Vermiform appendix (tissue), 1 donor: ENCODE measurements around a stretch of chr7.

GRCh38 chr7:155300661-155301459, 3.2 kb downstream of the INSIG1 start:
- PRO-cap, result no peak

- PRO-cap, result no peak
These were observed 6.7 kb downstream of the INSIG1 start for GRCh38 chr7:155304416-155304837.

GRCh38 chr7:155374320-155374670, 76.6 kb downstream of the INSIG1 start:
- PRO-cap, result no peak

- PRO-cap, result no peak
These were observed 43.3 kb upstream of the EN2 start for GRCh38 chr7:155414689-155414961.

DNA sequence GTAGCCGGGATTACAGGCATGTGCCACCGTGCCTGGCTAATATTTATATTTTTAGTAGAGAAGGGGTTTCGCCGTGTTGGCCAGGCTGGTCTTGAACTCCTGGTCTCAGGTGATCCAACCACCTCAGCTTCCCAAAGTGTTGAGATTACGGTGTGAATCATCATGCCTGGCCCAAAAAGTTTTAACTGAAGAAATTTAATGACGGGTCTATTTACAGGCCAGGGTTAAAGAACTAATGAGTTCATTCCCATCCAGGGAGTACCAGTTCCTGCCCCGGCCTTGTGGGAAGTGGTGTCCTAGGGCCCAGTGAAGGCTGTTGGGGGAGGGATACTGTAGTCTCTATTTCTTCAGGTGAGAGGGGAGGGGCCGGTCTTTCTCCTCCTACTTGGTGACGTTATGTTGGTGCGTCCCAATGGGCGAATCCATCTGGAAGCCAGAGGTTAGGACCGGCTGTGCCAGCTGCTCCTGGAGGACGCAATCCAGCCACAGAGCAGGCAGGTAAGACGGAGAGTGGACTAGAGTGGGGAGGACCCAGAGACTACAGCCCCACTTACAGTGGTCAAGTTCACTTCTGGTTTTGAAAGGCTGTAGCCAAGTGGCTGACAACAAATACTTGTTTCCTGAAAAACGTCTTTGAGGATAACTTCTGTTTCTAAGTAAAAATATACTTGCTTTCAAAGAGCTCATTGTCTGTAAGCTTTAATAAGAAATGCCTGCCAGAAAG, 25.2 kb downstream of the RBM33 start:
- PRO-cap, result no peak

DNA sequence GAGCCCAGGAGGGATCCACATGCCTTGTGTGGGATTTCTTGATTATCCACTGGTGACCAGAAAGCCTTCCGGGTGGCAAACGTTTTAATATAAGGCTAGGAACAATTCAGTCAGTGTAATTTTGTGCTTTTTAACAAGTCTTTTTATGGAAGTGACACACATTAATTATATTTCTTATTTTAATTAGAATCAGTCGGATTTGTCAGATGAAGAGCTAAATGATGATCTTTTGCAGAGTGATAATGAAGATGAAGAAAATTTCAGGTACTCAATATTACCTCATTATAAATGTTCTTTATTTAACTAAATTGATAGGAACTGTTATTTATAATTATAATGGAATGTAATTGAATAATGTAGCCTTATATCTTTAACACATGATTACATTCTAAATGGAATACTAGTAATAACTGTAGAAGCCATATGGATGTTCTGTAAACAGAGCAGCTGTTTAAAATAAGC, 34.0 kb downstream of the RBM33 start:
- PRO-cap, result no peak

DNA sequence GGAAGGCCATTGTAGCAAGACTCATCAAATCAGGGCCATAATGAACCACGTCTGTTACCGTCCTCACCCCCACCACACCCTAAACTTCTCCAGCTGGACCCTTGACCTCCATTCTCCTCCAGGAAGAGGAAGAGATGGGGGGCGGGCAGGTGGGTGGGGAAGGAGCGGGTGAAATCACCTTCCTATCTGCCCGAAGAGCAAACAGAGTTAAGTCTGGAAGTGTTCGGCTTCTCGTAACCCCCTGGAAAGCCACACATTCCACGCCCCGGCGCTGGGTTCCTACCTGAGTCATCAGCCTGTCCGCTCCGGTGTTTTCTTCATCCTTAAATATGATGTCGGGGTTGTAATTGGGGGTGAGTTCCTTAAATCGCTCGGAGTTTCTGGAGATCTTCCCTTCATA, 723 bp downstream of the SHH start:
- PRO-cap, result bidirectional peak, plus-strand start at position 204 of the sequence, minus-strand start at position 81 of the sequence

DNA sequence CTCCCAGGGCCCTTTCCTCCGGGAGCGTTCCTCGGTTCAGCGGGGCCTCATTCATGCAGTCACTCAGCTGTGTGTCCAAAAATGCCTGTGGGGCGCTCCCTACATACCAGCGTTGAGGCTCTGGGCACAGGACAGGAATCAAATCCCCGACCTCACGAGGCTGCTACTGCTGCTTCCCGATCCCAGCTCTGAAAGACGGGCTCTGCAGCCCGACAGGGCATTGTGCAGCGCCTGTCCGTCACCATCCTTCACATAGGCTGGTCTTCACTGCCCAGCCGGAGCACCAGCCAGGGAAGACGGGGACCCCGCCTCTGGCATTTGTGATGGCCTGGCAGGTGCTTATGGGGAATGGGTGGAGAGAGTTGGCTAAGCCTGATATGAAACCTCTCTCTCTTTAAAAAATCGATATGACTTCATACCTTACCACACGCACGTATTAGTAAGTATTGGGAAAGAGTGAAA, 110.0 kb upstream of the SHH start:
- PRO-cap, result no peak

GRCh38 chr7:155961571-155962239, 149.4 kb upstream of the SHH start:
- PRO-cap, result no peak

DNA sequence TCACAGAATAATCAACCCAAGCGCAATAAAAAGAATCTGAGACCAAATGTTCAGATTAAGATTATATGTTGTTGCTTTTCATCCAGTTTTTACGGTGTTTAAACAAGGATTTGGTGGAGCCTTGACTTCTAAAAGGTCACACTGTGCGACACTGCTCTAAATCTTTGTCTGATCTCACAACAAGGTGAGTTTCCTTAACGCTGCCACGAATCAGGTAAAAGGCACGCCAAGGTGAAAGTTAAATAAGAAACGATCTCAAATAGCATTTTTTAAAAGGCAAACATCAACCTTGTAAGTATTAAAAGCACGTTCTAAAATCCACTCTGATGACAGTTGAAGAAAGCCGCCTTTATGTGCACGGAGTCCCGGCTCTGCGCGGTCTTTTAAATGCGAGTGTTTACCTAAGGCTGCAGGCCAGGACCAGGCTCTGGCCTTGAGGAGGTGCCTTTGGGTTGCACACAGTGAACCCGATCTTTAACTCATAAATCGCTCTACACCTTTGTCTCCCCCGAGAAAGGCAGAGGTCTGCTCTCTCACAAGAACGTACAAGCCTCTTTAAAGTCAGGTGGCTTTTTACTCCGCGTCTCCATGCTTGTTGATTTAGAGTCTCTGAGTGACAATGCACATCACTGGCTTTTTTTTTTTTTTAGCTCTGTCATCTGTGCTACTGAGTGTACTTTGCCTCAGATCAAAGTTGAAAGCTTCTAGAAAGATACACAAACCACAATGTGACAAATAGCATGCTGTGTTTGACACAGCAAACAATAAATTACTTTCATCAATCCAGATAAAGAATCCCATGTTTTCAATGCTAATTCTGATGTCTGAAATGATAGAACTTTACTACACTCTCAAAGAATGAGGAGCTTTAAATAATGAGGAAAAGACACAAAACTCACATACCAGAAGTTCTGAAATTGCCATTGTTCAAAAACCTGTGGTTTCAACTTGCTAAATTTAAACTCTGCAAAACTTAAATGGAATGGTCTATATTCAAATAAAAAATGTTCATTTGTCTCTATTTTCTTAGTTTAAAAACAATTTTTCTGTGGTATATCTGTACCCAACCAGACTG, 25.9 kb upstream of the RNF32 start:
- PRO-cap, result no peak

DNA sequence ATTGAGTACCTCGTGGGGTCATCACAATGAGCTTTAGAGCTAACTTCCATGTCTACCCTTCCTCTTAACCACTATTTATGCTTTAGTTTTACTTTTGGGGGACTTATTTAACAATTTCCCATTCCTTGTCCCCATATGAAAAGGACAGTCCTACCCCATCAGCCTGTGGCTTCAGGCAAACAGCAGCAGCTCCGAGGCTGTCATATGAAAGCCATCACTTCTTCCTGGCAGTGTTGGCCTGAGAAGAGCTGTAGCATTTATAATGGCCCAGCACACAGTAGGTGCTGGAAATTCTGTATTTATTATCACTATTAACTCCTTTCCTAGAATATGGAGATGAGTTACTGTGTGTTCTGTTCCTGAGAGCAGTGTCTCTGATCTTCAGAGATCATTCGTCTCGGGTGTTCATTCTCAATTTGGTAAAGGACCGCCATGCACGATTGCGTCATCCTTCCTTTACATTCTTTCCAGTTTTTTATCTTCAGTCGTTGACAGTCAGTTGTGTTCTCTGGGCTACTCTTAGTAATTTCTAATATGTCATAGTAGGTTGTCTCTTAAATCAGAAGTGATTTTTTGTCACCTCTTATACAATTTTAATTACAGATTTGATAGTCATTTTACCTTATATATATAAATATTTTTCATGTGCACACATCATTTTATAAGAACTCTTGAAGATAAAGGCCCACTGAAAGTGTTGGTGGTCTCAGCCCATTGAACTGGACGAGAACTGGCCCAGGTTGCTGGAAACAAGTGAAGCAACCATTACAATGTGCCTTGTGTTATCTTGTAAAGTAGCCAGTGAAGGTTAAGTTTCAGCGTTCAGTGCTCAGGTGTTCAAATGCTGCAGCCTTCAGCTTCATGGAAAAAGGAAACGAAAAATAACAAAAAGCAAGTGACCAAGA, 18.7 kb downstream of the RNF32 start:
- PRO-cap, result no peak

DNA sequence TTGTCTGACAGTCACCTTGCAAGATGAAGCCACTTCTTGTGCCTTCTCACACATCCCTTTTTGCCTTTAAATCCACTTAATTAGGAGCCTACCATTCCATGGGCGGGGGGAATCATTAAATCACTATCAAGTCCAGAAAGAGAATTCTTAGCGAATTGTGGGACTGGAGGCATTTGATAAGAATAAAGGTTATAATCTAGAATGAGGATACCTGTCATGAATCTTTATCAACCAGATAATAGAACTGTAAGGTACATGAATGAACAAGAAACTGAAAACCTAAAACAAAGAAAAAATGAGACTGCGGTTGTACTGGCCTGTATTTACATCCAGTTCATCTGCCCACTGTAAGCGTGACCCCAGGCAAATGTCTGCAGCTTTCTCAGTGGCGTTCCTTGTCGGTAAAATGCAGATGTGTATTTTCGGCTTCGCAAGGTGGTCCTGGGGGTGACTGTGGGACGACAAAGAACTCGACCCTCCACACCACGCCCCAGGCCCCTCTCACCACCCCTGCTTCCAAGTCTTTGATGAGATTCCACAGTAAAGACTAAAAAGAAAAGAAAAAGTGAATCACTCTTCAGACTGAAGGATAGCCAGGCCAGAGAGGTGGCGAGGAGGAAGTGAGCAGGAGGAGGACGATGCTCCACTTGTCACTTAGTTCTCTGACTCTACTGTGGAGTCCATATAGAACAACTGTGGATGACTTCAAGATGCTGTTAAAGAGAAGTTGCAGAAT, 38.4 kb downstream of the RNF32 start:
- PRO-cap, result no peak

DNA sequence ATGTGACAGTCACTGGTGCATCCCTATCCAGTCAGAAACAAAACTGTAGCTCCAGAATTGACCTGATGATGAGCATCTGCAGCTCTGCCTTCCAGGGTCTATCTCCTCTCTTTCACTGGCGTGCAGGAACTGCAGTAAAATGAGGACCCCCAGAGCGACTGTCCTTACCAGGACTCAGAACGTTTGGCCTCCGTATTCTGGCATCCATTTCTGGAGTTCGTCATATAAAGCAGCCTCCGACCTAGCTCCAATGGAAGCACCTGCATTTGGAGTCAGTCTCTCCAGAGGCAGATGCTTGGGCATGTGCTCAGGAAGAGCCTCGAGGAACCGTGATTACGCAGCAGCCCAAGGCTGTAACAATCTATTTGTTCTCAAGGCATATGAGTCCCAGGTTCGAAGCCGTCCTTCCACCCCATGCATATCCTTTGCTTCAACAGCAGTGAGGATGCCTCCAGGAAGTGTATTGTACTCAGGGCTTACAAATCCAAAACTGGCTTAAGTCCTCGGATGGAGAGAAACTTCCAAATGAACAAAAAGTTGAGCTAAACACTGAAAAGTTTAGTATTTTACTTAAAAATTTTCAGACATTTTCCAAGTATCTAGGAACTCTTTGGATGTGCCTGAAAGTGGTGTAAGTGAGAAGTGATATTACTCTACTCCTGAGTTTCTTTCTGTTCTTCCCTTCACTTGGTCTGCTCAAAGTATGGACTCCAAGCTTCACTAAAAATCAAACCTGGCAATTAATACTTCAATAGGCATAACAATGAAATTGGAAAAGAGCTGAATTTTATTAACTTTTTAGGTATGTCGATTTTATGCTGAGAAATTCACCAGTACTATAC, 41.3 kb downstream of the RNF32 start:
- PRO-cap, result no peak

DNA sequence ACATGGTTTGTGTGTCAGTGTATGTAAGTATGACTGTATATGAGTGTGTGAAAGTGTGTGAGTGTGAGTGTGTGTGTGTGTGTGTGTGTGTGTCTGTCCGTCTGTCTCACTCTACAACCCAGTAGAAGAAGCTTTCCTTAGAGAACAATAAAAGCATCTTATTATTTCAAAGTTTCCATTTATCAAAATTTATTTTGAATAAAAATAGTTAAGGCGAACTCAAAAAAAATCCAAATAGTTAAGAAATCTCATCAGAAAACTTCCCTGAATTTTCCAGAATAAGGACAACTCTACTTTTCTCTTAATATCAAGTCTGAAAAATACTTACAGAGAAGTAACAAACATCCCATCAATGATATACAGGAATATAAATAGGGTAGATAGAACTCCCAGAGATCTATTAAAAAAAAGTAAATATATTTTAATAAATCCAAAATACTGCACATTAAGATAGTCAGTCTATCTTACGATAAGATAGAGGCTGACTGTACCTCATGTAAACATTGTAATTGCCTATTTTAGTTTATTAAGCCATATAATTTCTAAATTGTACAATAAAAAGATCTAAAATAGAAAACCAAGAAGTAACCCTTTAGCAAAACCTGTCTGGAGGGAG, 122.3 kb downstream of the RNF32 start:
- PRO-cap, result no peak

- PRO-cap, result no peak
These were observed 57.2 kb downstream of the LMBR1 start for GRCh38 chr7:156835617-156836376.

DNA sequence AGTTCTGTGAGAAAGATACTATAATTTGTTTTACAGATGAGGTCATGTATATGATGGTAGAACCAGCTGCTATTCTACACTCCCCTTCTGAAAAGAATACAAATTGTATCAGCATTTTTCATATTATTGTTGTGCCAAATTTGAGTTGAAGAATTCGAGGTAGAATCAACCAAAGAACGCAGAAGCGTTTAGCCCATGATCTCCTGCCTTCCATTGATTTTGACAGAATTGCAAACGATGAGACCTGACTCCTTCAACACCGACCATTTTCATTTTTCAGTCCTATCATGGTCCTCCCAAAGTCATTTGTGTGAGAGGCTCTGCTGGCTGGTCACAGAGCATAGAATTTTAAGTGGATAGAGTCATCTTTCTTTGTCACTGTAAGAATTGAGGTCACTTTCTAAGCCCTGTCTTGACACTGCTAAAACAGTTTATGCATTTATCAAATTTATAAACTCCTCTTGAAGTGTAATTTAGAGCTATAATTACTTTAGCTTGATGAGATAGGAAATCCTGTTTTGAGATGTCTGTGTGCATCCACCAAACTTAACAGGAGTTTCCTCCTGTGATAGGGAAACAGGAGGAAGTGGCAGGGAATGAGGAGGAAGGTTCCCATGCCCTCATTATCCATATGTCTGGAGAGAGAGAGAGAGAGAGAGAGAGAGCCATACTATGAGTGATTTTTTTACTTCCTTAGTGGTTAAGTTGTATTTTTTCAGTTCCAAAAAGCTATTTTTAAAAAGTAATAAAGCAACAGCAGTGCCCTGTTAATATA, 72.0 kb downstream of the UBE3C start:
- PRO-cap, result no peak

DNA sequence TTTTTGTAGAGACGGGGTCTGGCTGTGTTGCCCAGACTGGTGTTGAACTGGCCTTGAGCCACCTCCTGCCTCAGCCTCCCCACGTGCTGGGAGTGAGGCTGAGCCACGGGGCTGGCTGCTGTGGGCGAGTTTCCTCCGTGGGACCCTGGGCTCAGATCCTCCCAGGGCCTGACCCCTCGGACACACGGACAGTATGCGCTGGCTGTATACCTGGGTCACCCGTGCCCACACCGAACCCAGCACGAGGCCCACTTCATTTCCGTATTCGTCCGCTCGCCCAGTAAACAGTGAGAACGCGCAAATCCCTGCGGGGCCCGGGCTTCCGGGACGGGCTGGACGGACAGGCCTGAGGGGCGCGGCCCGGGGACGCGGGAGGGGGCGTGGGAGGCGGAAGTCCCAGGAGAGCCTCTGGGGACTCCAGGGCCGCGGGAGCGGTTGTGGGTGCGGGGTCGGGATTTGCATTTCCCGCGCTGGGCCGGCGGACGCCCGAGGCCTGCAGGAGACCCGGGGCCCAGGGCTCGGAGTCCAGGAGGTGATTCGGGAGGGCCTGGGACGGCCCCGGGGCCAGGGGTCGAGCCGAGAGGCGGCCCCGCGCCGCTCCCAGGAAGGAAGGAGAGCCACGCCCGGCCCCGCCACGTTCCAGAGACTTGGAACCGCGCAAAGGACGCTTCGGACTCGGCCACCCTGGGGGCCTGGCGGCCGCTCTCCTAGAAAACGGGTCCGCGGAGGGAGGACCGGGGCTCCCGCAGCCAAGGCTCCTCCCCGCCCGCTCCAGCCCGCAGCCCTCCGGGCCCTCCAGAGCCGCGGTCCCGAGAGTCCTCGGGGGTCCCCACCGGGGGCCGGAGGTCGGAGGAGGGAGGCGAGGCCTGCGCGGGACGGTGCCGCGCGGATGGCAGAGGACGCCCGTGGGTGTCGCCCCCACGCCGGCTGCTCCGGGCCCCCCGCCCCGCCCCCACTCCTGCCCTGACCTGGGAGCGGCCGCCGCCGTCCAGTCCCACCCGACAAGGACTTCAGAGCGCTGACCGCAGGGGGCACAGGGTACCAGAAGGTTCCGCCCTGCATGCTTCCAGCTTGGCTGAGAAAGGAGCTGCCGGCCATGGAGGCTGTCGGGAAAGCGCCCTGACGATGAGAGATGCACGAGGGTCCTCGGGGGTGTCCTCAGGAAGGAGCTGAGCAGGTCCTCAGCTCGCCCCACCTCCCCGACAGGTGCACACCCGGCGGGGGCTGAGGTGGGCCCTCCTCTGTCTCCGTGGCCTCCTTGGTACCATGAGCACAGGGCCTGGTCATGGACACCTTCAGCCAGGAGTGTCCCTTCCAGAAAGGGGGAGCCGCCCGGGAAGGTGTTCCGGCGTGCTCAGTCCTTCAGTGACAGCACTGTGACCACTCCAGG, 57.4 kb upstream of the DNAJB6 start:
- PRO-cap, result bidirectional peak, plus-strand start at position 420 of the sequence, minus-strand start at position 282 of the sequence; bidirectional peak, plus-strand start at position 642 of the sequence, minus-strand start at position 677 of the sequence

- PRO-cap, result unidirectional peak, plus-strand start at chr7:157281378
These were observed 55.4 kb upstream of the DNAJB6 start for GRCh38 chr7:157281178-157282014.

- PRO-cap, result unidirectional peak, minus-strand start at chr7:157282231; unidirectional peak, minus-strand start at chr7:157282300; unidirectional peak, minus-strand start at chr7:157282349; bidirectional peak, plus-strand start at chr7:157282762, minus-strand start at chr7:157282583
These were observed 54.4 kb upstream of the DNAJB6 start for GRCh38 chr7:157282109-157283035.

- PRO-cap, result no peak
These were observed 32.3 kb downstream of the DNAJB6 start for GRCh38 chr7:157368939-157369748.